GM12892 (cell line): ENCODE measurements around a stretch of chr3.

DNA sequence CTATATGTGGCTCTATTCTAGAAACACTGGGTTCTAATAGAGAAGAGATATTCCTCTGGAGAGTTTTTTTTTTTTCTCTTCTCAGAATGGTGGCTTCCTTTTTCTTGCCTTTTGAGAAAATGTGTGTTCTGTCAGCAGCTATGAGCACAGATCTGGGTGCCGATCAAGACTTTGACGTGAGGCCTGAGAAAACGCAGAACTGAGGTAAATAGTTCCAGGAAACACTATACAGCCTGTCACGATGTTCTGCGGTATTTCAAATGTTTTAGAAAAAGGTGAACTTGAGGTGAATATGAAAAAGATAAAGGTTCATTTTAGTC, 264.9 kb downstream of the NFKBIZ start:
- RRBS, result no CpG with 5 or more reads among the region's 5 CpGs

- RRBS, result no CpG with 5 or more reads among the region's 10 CpGs
Measured at GRCh38 chr3:102223214-102223576, 211.6 kb upstream of the ZPLD1 start.

- RRBS, result no CpG with 5 or more reads among the region's 2 CpGs
Measured at GRCh38 chr3:104132956-104133403, 1233.7 kb upstream of the ALCAM start.

- RRBS, result no CpG with 5 or more reads among the region's 5 CpGs
Measured at GRCh38 chr3:105364967-105365252, 1.8 kb upstream of the ALCAM start.

GRCh38 chr3:105365253-105365623, 1.5 kb upstream of the ALCAM start:
- RRBS, result no CpG with 5 or more reads among the region's 5 CpGs

DNA sequence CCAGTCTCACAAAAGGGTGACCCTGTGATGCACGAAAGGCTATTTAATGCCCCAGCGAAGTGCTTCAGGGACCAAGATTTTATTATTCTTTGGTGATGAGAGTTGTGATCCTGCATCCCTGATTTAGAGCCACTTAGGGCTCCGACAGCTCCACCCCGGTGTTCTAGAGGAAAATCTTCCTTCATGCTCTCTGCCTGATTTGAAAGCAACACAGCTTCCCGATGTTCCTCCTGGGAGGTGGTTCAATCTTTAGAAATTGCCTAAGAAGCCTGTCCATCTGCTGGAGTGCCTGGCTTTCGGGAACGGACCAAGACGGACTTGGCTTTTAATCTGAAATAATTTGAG, 1.1 kb upstream of the ALCAM start:
- RRBS, result no CpG with 5 or more reads among the region's 8 CpGs

DNA sequence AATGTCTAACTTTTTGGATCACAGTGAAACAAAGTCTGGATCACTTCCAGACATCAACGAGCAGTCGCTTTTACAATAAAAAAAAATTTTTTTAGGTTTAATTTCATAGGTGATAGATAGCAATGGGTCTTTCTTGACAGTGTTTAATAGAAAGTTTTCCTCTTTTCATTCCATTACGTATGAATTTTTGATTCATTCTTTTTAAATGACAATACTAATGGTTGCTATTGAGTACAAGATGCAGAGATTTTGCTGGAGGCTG, 212.6 kb downstream of the CBLB start:
- RRBS, result no CpG with 5 or more reads among the region's 3 CpGs

- RRBS, result no CpG with 5 or more reads among the region's 11 CpGs
Measured at GRCh38 chr3:105758442-105758976, 110.3 kb downstream of the CBLB start.

DNA sequence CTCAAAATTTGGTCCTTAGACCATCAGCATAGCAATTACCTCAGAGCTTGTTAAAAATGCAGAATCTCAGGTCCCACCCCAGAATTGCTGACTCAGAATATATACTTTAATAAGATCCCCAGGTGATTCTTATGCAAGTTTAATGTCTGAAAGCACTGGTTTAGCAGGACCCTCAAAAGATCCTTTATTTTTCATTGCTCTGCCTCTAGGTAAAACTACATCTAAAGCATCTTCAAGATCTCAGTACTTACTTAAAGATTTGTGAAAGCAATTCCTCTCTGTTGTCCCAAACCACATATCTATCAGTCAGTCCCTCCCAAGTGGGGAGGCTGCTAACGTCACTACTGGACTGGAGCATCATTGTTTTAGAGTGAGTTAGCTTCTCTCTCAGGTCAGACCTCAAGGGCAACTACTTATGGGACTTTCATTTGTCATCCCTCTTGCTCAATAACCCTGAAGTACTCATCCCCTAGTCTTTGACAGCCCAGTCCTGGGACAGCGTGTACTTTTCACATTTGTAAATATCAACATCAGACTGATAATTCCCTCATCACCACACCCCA, 76.7 kb downstream of the CBLB start:
- RRBS, result no CpG with 5 or more reads among the region's 2 CpGs

- RRBS, result 1% methylated on average over 6 of the region's 36 CpGs
Measured at GRCh38 chr3:105867891-105868672, 730 bp downstream of the CBLB start.

DNA sequence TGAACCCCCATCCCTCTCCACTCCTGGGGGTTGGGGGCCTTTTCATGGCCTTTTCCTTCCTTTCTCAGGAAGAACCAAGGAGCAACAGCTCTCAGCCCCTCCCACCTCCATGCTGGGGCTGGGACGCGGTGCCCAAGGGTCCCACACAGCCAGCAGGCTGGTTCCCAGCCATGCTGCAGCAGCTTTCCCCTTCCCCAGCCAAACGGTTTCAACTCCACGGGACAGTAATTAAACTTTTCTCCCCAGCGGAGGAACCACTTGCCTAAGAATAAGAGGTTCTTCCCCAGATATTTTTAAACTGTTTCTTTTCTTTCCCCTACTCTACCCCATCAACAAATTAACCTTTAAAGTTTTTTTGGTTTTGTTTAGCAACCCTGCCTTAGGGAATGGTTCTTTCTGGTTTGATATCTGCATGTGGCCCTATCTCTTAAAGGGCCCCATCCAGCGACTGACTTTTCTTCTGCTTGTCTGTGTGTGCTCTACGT, 387.7 kb upstream of the CBLB start:
- RRBS, result no CpG with 5 or more reads among the region's 7 CpGs

DNA sequence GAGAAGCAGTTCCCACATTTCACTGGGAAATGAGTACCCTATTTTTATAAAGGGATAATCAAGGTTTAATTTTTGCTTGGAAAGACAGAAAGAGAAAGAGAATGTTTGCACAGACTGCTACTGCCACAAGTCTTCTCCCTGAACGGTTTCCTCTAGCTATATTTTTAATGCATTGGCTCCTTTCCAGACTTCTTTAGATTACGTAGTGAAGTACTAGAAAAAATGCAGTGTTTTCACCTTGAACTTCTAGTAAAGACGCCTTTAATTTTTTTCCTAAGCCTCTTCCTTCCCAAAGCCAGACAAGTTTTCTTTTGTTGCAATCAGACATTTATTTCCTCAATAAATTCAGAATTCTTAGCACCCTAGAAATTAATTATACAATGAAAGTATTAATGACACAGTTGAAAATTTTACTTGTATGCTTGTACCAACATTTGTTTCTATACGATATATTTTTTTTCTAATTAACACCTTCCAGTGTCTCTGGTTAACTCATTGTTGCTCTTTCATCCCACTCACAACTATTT, 248.2 kb upstream of the CCDC54 start:
- RRBS, result no CpG with 5 or more reads among the region's 4 CpGs

GRCh38 chr3:107421067-107421499, 43.8 kb downstream of the CCDC54 start:
- RRBS, result no CpG with 5 or more reads among the region's 4 CpGs

- RRBS, result no CpG with 5 or more reads among the region's 36 CpGs
Measured at GRCh38 chr3:107697403-107698501, 175.0 kb downstream of the BBX start.

DNA sequence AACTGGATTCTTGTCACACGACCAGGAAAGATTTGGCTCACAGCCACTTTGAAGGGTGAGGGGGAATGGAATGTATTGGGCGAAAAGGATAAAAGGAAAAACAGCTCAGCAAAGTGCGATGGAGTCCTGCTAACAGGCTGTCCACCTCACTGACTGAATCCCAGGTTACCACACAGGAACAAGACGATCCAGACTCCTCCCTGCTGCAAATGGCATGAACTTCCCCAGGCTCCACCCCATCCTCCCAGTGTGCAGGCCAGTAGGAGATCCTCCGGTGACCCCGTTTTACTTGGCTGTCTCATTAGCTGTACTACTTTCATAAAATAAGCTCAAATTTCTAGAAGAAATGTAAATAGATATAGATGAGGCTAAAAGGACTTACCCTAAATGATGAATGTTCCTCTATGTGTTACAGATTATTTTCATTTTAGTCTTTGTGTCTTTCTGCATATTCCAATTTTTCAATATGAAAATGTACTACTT, 186.1 kb downstream of the CD47 start:
- RRBS, result no CpG with 5 or more reads among the region's 6 CpGs

DNA sequence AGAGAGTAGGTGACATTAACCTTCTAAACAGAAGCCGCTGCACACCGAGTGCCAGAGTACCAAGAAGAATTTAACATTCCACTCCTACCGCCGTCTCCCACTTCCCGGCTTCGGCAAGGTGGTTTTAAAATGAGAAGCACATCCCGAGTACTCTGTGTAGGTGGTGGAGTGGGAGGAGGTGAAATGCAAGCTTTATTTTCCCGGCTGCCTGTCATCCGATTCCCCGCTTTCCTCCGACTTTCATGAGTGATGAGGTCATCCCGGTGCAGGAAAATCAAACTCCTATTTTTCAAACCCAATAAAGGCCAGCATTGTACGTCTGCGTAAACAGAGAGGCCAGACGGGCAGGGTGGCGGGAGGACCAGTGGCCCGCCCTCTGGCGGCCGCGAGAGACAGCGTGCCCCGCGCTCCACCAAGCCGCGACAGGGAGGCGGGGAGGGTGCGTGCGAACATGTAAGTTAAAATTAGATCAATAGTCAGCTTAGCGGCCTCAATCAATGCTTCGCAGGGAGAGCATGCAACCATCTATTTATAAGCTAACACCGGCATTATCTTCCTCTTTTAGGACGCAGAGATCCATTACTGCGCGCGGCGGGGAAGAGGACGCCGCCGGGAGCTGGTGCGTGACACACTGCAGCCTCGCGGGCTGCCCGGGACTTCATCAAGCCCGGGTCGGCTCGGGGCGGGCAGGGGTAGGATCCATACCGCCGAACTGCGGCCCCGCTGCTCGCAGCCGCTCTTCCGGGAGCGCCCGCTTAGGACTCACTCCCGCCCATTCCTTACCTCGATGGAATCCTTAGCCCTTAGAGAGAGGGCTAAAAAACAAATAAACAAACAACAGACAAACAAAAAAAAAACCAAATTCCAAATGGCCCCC, 163.3 kb downstream of the CD47 start:
- RRBS, result 9% methylated on average over 22 of the region's 58 CpGs

DNA sequence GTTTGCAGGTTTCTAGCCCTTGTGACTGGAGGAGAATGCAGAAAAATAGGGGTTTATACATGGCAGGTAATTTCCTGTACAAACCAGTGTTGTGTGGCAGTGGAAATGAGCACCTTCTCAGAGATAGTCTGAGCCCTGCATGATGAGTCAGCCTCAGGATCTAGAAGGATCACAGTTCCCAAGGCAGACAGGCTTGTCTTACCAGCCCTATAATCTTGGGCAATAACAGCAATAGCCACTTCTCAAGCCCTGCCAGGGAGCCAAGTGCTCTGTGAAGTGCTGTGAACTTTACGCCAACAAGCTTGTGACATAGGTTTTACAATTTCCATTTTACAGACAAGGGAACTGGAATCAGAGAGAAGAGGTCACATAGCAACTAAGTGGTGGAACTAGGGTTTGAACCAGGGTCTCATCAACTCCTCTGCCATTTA, 89.4 kb downstream of the CD47 start:
- RRBS, result no CpG with 5 or more reads among the region's 1 CpG

- RRBS, result no CpG with 5 or more reads among the region's 2 CpGs
Measured at GRCh38 chr3:108046378-108046844, 44.4 kb downstream of the CD47 start.

GRCh38 chr3:108055779-108056433, 34.9 kb downstream of the CD47 start:
- RRBS, result no CpG with 5 or more reads among the region's 4 CpGs

DNA sequence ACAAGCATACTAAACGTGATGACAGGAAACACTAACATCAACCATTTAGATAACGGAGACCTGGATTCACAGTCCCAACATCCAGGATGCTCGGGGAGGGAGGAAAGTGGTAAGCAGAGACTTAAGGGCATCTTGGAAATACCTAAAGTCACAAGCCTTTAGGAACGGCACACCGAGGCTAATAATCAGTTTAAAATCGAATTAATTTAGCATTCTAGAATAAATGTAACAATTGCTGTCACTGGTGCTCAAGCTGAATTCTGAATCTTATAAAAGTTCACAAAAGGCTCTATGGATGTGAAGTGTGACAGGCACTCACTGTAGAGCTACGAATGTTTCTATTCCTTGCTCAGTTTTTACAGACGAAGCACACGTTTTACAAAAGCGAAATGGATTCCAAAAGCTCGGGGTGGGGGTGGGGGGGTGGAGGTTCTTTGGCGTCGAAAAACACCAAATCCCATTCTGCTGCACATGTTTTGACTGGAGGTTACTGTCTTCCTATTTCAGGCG, 1.2 kb downstream of the CD47 start:
- RRBS, result no CpG with 5 or more reads among the region's 14 CpGs